Diencephalon (tissue), 2 donors: ENCODE measurements around the genes KRT25, KRT10, KRTAP2-1, KRTAP4-6, KRTAP4-4 and KRT35.

- RAMPAGE, long total RNA, result no peak
Measured at GRCh38 chr17:40346031-40346614, 18.4 kb downstream of the GJD3 start.

DNA sequence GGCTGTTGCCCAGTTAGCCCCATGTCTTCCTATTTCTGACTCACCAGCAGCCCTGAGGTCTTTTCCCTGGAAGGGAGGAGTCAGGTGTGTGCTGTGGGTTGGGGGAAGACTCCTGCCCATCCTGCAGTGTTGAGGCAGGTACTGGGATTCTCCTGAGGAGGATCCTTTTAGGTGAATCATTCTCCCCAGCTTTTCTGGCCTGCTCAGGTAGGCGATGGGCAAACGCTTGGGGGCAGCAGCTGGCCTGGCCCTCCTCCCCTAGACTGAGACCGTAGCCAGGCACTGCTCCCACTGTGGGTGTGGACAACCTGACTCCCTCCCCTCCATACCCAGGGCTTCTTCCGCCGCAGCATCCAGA is 15.1 kb downstream of the GJD3 start:
- RAMPAGE, long total RNA, result no peak

DNA sequence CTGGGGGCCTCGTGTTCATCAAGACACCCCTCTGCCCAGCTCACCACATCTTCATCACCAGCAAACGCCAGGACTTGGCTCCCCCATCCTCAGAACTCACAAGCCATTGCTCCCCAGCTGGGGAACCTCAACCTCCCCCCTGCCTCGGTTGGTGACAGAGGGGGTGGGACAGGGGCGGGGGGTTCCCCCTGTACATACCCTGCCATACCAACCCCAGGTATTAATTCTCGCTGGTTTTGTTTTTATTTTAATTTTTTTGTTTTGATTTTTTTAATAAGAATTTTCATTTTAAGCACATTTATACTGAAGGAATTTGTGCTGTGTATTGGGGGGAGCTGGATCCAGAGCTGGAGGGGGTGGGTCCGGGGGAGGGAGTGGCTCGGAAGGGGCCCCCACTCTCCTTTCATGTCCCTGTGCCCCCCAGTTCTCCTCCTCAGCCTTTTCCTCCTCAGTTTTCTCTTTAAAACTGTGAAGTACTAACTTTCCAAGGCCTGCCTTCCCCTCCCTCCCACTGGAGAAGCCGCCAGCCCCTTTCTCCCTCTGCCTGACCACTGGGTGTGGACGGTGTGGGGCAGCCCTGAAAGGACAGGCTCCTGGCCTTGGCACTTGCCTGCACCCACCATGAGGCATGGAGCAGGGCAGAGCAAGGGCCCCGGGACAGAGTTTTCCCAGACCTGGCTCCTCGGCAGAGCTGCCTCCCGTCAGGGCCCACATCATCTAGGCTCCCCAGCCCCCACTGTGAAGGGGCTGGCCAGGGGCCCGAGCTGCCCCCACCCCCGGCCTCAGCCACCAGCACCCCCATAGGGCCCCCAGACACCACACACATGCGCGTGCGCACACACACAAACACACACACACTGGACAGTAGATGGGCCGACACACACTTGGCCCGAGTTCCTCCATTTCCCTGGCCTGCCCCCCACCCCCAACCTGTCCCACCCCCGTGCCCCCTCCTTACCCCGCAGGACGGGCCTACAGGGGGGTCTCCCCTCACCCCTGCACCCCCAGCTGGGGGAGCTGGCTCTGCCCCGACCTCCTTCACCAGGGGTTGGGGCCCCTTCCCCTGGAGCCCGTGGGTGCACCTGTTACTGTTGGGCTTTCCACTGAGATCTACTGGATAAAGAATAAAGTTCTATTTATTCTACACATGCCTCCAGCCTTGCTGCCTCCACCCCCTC is 7.6 kb downstream of the GJD3 start:
- RAMPAGE, long total RNA, result no peak

DNA sequence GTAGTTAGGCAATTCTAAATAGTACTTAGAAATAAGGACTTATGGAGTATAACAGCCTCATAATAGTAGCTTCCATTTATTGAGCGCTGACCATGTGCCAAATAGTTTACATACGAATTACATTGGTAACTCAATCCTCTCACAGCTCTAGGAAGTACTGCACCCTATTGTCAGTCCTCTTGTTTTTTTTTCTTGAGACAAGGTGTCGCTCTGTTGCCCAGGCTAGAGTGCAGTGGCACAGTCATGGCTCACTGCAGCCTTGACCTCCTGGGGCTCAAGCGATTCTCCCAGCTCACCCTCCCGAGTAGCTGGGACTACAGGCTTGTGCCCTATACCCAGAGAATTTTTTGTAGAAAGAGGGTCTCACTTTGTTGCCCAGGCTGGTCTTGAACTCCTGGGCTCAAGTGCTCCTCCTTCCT is 3.0 kb downstream of the TNS4 start:
- RAMPAGE, long total RNA, result no peak

- RAMPAGE, long total RNA, result no peak
Measured at GRCh38 chr17:40499434-40500335, 1.7 kb downstream of the TNS4 start.

DNA sequence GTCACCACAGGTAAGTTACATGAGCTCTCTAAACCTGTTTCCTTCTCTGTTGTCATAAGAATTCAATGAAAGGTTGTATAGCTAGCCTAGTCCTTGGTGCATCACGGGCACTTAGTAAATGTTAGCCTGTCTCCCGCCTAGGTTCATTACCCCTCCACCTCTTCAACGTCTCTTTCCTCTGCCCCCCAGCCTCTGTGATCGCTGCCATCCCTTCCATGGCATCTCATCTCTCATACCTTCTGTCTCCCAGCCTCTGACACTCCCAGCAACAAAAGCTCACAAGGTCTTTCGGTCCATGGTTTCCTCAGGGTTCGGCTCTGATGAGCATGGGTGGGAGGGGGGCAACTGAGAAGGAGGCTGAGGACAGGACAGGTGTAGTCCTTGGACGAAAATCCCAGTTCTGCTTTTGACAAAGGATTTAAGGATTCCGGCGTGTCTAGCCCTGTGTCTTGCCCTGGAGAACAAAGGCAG is 16.8 kb downstream of the CCR7 start:
- RAMPAGE, long total RNA, result no peak

- RAMPAGE, long total RNA, result no peak
Measured at GRCh38 chr17:40554183-40554931, 10.9 kb downstream of the CCR7 start.

GRCh38 chr17:40563734-40564118 is 1.5 kb downstream of the CCR7 start:
- RAMPAGE, long total RNA, result no peak

DNA sequence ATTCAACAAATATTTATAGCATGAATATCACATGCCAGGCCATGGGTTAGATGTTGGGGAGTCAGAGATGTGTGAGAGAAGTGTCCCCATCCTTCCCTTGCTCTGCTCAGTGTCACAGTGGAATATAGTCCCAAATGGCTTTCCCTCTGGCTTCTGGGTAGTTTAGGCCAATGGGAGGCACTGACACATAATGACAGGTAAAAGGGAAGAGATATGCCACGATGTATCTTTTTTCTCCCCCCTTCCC is 379 bp upstream of the CCR7 start:
- RAMPAGE, long total RNA, result no peak

GRCh38 chr17:40615046-40615650 is 32.5 kb downstream of the SMARCE1 start:
- RAMPAGE, long total RNA, result no peak

- RAMPAGE, long total RNA, result no peak
Measured at GRCh38 chr17:40617795-40618074, 29.9 kb downstream of the SMARCE1 start.

GRCh38 chr17:40755131-40755710 is at the start of gene KRT25:
KRT25 (minus strand) TSS chr17:40755331.
- RAMPAGE, long total RNA, result no peak

DNA sequence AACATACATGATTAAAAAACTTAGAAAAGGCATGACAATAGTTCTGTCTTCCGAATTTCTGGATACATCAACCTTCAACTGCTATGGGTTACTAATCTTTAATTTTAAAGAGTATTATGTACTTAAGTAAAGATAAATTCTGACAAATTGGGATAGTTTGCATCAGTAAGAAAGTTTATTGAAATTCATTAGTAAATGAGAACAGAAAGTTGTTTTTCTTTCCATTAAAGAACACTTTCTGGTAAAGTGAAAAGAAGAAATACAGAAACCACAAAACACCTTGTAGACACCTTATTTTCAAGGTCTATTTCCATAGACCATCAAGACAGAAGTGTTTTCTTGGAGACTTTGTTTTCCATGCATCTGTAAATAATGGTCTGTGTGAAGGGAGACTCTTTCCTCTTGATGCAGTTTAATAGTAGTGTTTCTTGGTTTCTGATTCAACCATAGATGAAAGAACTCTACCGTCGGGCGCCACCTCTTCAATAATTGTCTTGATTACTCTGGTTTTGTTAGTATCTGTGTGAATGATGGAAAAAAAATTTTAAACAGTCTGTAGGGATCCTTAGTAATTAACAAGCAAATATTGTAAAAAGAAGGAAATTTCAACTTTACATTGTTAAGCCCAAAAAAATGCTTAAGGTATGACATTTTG is 4.3 kb downstream of the KRT10 start:
- RAMPAGE, long total RNA, result no peak

DNA sequence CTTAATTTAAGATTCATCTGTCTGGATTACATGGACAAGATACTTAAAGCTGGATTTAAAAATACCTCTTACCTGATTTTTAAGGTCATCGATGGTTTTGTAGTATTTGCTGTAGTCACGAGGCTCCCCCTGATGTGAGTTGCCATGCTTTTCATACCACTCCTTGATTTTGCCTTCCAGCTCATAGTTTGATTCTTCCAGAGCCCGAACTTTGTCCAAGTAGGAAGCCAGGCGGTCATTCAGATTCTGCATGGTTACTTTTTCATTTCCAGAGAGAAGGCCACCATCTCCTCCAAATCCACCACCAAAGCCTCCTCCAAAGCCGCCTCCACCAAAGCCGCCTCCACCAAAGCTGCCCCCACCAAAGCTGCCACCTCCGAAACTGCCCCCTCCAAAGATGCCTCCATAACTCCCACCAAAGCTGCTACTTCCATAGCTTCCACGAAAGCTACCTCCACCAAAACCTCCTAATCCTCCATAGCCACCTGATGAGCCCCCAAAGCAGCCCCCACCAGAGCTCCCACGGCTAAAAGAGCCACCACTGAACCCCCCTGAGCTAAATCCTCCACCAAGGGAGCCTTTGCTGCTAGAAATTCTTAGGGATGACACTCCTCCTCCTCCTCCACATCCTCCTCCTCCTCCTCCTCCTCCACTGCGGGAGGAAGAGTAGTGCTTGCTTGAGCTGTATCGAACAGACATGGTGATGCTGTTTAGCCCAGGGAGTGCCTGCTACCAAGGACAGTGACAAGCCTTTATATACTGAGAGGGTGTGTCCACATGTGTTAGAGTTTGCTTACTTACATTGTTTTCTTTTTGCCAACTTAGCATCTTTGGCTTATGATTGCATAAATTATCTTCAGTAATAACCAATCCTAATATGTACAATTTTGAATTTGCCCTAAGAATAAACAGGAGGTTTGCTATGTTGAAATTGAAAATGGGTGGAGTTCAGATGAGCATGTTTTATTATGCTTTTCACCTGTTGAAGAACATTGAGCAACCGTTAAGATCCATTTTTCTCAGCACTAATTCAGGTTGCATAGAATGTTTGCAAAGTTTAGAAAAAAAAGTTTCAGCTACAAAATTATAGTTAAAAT is at the start of gene KRT10:
Gene KRT10 (minus strand): TSS at position 728 of the 1,097 bp plus-strand sequence.
- RAMPAGE, long total RNA, result no peak

DNA sequence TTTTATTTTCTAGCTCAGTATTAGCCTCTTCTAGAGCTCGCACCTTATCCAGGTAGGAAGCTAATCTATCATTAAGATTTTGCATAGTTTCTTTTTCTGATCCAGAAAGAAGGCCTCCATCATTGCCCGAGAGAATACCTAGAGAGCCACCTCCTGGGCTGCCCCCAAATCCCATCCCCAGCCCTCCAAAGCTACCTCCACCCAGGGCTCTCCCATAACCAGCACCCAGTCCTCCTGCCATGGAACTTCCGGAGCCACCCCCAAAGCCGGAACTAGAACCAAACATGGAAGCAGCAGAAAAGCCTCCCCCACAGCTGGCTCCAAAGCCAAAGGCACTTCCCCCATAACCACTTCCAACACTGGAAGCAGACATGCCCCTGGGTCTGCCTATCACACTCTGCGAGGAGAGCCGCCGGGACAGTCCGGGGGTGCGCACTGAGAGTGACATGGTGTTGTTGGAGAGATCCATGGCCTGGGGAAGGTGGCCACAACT is 259 bp downstream of the KRT12 start:
- RAMPAGE, long total RNA, result no peak

GRCh38 chr17:41047177-41047519 is at the start of gene KRTAP2-1:
KRTAP2-1 (minus strand) TSS chr17:41047316.
- RAMPAGE, long total RNA, result no peak

- RAMPAGE, long total RNA, result no peak
Measured at GRCh38 chr17:41140264-41140732, at the start of gene KRTAP4-6. KRTAP4-6 (minus strand) TSS chr17:41140544.

GRCh38 chr17:41160319-41160992 is at the start of gene KRTAP4-4:
KRTAP4-4 (minus strand) TSS chr17:41160748.
- RAMPAGE, long total RNA, result no peak

DNA sequence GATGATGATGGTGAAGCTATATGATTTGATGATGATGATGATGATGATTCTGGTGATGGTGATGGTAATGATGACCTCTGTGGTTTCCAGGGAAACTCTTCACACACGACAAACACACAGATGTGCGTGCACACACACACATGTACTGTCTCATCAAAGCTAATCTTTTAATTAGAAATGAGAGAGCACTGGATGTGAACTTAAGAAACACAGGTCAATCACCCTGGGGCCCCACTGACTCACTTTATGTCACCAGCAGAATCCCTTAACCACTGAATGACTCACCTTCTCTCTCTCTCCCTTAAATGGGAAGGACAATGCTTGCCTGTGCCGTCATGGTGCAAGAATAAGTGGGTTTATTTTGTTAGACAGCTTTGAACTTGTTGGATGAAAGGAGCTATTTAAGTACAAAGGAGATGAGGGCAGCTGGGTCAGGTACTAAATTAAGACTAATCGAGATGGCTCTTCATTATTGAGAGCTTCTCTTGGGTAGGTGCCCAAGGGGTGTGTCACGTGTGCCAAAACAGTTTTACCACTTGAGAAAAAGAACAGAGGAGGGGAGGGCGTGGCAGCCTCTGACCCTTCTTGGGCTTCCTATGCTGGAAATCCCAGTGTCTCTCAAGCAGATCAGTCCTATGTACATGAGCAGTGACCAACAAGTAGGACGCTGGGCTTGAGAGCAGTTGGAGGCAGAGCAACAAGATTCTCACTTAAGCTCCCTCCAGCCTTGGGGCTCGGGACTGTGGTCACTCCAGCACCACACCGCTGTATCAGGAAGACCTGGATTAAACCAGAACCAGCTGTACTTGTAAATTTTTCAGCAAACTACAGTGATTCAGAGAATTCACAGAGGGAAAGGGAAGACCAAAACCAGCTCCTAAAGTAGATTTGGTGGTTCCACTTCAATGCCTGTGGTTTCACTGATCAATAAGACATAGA is 6.7 kb upstream of the KRT31 start:
- RAMPAGE, long total RNA, result no peak

- RAMPAGE, long total RNA, result no peak
Measured at GRCh38 chr17:41481025-41481299, at the start of gene KRT35. KRT35 (minus strand) TSS chr17:41481151.